GM12891 (cell line): ENCODE data around the genes TMEM272 and PRR20D.

DNA sequence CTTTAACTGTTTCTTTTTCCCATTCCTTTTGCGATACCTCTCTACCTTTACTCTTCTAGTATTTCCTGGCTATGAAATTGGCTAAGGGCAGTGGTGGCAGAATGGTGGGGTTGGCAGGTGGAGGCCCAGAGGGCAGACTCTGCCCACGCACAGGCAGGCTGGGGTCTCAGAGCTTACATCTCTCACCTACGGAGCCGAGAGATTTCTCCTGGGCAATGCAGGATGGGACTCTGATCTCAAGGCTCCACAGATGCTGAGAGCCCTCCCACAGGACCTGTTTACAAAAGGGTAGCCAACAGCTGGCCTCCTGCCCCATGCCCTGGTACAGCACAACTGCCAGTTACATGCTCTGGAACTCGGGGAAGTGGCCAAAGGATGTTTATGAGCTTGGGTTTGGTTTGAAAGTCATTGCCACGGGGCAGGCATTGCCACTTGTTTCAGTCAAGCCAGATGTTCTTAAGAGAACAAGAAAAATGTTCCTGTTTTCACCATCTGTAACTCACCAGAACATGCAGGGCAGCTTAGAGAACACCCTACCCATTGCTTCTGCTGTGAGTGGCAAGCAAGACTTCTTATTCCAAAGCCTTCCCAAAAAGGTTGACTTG, 3.5 kb downstream of the DHRS12 start:
- RRBS, result no CpG with 5 or more reads among the region's 6 CpGs

- RRBS, result no CpG with 5 or more reads among the region's 16 CpGs
Observed at GRCh38 chr13:51844897-51845430, at the start of gene TMEM272. TSS of gene TMEM272 (minus strand) at chr13:51845177.

DNA sequence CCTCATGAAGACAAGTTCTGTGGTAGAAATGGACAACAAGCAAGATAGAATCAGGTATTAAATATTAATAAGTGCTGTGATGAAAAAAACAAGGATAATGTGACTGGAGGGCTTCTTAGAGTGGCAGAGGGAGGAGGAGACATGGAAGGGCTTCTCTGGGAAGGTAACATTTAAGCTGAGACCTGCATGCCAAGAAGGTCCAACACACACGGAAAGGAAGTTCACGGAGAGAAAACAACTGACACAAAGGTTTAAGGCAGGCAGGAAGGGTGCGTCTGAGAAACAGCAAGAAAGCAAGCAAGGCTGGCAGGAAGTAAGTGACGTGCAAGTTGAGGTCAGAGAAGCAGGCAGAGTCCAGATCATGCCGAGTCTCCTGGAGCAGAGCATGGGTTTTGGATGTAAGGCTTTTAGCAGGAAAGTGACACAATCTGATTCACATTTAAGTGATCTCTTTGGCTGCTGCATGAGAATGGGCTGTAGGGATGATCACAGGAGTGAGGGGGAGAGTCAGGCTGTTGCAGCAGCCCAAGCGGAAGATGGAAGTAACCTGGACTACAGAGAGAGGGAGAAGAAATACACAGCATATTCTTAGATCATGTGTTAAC, 60.5 kb downstream of the ATP7B start:
- RRBS, result no CpG with 5 or more reads among the region's 6 CpGs

DNA sequence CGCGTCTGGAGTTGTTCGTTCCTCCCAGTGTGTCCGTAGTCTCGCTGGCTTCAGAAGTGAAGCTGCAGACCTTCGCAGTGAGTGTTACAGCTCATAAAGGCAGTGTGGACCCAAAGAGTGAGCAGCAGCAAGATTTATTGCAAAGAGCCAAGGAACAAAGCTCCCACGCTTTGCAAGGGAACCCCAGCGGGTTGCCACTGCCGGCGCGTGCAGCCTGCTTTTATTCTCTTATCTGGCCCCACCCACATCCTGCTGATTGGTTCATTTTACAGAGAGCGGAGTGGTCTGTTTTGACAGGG, 1.4 kb upstream of the THSD1 start:
- RRBS, result no CpG with 5 or more reads among the region's 12 CpGs

DNA sequence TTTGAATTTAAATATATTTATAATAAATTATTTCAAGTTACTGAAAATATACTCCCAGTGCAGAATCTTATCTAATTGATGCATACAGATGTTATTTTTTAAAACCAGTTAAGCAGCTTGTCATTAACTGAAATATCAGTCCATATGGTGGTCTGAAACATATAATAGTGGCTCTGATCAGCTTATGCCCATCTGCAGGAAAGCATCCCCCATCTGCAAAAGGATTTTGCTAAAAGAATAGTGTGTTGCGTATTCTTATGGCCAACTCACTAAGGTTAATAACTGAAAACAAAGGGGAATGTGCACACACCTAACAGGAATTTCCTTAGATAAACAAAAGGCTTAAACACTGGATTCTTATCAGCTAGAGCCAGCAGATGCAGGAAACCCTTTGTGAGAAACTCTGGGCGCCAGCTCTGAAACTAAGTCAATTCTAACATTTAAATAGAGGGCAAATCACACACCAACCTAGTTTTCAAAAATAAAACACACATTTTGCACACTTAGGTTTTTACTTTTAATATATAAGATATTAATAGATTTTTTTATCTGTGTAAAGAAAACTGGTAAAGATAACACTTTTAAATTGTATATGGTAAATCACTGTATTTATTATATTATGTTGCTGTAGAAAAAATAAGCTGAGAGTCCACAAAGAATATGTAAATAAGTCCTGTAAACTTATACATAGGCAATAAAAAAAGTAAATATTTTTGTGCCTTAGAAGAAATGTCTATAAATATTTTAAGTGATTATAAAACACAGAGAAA, 22.1 kb downstream of the VPS36 start:
- RRBS, result no CpG with 5 or more reads among the region's 2 CpGs

DNA sequence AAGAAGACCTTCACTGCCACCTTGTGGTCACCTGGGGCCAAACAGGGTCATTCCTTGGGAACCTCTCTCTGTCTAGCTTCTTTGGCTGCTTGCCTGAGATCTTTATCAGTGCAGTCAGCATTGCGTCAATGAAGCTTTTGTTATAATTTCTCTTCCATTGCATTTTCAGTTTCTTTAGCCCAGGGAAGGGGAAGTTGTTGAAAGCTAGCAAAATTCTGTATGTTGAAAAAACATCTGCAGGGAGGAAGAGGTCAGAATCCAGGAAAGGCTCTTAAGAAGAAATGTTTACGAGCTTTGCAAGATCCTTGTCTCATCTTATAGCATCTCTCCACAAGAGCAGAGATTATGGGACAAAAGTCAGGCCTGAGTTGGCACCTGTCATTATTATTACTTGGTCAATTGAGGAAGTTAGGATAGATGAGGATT, 39.0 kb downstream of the PCDH8 start:
- RRBS, result no CpG with 5 or more reads among the region's 2 CpGs

DNA sequence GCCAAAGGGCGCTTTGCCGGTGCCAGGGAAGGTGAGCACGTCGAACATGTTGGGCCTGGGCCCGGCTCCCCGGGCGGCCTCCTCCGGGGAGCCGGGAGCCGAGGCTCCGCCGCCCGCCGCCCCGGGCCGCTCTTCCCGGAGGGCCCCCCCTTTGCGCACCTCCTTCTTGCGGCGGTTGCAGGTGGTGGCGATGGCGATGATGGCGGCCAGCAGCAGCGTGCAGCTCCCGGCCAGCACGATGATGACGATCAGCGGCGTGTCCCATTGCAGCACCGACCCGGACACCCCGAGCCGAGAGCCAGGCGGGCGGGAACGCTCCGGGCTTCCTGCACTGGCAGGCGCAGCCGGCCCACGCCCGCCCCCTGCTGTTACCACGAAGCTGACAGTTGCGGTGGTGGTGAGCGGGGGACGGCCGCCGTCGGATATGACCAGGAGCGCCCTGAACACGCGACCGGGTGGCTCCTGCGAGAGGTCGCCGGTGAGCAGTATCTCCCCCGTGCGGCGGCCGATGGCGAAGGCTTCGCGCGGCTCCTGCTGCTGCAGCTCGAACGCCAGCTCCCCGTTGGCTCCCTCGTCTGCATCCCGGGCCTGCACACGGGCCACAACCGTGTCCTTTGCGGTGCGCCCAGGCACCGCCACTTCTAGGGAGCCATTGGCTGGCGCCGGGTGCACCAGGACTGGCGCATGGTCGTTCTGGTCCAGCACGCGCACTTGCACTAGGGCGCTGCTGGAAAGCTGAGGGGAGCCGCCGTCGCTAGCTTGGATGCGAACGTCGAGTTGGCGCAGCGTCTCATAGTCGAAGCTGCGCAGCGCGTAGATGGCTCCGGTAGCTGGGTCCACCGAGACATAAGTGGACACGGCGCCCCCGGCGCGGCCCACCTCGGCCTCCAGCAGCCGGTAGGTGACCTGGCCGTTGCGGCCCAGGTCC, 2.2 kb downstream of the PCDH8 start:
- RRBS, result 10% methylated on average over 28 of the region's 103 CpGs

- RRBS, result 0% methylated on average over 2 of the region's 47 CpGs
Observed at GRCh38 chr13:52850408-52851150, 2.1 kb upstream of the PCDH8 start.

- RRBS, result no CpG with 5 or more reads among the region's 3 CpGs
Observed at GRCh38 chr13:57075531-57076107, 65.1 kb upstream of the PRR20A start.

GRCh38 chr13:57160336-57160887, at the start of gene PRR20D:
TSS of gene PRR20D (plus strand) at chr13:57160632.
- RRBS, result no CpG with 5 or more reads among the region's 32 CpGs

DNA sequence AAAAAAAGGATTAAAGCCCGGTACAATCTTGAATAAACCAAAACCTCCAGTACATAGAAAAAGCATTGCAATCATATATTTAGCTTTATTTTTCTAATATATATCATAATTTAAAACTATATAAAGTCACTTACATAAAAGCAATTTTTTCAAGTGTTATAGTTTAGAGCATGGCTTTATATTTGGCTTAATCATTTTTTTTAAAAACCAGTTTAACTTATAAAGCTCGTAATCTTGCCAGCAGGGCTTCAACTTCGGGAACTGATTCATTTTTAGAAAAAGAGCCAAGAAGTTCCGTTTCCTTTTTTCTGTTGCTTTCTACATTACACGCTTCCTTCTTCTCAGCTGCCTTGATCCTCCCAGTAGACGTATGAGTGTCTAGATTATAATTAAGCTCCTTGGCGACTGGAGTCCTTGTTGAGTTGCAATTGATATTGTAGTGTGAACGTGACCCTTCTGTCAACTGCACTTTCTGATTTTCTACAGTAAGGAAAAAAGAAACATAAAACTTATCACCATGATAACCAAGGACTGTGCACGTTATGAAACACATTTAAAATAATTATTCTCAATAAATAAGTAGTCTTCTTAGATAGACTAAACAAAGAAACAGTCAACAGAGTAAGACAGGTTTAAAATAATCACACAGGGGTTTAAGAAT, 497.2 kb downstream of the DIAPH3 start:
- RRBS, result no CpG with 5 or more reads among the region's 9 CpGs

DNA sequence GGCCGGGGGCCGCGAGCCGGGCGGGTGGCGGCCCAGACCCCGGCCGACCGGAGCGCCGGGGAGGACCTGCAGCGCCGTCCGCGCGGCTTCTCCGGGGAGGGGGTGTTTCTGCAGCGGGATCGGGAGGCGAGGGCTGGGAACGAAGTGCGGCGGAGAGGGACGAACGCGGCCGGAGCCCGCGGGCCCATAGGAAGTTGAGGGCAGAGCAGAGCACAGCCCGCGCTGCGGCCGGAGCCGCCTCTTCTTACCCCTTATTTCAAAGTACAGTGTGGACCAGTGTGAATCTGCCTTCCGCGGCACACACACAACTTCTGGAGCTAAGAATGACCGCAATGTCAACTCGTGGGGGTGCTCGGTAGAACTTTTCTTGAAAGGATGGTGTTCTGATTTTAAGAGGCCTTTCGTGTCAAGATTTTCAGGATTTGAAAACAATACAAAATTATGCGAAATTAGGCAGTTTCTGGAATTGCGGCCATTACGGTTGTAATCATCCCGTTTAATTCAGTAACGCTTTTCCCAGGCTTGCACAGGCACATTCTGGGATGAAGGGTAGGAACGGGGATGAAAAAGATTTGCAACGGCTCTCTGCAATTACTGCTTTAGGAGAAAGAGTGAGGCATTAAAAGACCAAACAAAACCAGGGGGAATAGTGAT, 782 bp downstream of the TDRD3 start:
- RRBS, result under 1% methylated on average over 16 of the region's 47 CpGs

DNA sequence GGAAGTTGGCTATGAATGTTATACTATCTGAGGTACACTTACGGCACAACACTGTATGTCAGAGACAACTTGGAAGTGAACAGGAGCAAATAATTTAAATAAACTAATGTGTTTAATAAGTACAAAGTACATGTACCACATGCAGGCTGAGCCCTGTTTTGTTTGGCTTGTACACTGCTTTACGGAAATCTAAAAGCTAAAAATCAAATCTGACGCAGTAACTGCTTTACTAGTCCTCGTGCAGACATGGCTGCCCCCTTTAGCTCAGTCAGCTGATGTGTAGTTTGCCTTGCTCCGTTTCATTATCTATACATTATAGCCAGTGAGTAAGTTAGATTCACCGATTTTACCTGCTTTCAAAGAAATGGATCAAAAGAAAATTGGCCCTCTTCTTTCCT, 36.5 kb downstream of the TDRD3 start:
- RRBS, result no CpG with 5 or more reads among the region's 6 CpGs

GRCh38 chr13:66798648-66798936, 431.5 kb downstream of the PCDH9 start:
- RRBS, result no CpG with 5 or more reads among the region's 2 CpGs

DNA sequence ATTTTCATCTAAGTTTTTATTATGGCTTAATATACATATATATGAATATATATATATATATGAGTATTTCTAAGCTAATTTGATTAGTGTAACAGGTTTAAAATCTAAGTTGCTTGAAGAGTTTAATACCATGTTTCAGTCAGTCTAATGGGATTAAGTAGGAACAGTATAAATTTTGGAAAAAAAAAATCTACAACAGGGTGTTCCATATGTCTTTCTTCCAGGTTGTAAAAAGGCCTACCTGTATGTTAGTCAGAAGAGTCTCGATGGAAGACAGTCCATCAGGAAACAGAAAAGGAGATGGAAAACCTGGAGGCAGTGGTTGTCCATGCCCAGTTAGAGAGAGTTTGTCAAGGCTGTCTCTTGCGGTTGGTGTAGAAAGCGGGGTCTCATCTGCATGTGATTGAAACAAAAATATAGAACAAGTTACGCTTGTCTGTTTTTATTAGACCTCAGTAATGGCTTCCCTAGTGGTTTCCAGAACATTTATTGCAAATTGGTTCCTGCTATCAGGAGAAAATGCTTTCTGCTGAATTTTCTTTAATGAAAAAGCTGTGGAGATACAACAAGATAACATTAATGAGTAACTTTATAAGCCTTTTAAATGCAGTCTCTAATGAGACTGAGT, 378.1 kb downstream of the DACH1 start:
- RRBS, result no CpG with 5 or more reads among the region's 4 CpGs

DNA sequence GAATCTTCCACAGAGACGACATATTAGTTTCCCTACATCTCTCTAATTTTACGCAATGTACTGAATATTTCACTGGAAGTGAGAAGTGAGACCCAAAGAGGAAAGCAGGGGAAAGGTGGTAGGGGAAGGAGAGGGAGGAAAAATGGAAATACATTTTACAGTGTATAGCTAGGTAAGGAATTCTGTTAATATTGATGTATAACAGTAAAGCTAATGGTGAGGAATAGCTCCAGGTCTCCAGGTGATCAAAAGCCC, 189.6 kb downstream of the MZT1 start:
- RRBS, result no CpG with 5 or more reads among the region's 2 CpGs

GRCh38 chr13:72726554-72727473, 615 bp downstream of the MZT1 start:
- RRBS, result 2% methylated on average over 8 of the region's 52 CpGs

DNA sequence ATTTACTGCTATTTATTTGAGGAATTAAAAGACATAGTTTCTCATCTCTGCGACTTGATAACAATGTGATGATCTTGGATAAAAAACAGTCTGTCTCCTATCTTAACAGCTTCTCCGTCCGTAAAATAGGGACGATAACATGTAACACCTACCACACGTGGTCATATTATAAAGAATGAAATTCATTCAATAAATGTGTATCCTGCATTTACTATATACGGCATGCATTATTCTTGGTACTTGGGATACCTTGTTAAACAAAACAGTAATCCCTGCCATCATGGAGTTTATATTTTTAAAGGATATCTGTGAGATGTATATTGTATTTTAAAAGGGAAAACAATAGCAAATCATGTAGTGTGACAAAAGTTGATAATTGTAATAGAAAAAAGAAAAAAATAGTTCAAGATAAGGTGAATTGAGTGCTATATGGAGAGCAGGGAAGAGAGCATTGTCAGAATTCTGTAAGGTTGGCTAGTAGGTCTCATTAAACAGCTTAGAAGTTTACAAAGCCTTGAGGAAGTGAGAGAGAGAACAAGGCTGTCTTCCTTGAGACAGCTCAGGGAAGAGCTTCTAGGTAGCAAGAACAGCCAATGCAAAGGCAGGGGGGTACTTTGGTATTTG, 18.6 kb downstream of the PIBF1 start:
- RRBS, result no CpG with 5 or more reads among the region's 6 CpGs

GRCh38 chr13:72971385-72971598, 87.5 kb upstream of the KLF5 start:
- RRBS, result no CpG with 5 or more reads among the region's 1 CpG